ENCODE measurements around the genes SMIM29, PACSIN1 and BLTP3A.

- PRO-cap = no peak
Observed at GRCh38 chr6:33705609-33706770, 5.5 kb downstream of the UQCC2 start.

GRCh38 chr6:33743860-33744923 lies 2.5 kb downstream of the IP6K3 start:
- PRO-cap = no peak

DNA sequence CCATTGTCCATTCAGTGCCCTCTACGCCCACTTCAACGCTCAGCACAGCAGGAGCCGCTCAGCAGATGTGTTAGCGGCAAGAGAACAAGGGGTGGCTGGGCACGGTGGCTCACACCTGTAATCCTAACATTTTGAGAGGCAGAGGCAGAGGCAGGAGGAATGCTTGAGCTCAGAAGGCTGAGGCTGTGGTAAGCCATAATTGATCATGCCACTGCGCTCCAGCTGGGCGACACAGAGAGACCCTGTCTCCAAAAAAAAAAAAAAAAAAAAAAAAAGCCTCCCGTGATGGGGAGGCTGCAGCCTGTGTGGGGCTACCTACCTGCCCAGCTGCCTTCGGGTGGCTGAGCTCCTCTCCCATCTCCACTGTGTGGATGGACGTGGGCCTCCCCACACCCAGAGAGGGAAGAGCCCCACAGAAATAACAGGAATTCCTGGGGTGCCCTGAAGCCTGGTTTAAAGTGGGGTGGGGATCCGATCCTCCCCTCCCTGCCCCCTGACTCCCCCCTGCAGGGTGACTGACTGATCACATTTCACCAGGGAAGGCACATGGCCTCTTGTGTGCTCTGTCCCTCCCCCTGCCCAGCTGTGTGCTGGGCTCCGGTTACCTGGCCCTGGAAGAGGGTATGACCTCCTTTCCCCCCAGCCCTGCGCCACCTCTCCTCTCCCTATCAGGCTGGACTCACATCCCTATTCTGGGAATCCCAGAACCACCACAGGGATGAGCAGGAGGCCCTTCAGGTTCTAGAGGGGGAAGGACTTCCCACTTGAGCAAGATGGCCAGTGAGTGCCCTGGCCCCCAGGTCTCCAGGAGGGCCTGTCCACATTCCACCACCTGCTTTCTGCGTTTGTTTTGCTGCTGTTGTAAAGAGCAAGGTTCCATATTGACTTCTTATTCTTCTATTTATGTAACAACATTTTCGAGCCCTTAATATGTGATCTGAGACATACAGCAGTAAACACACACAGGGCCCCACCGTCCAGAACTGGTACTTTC lies 2.0 kb upstream of the IP6K3 start:
- PRO-cap = no peak

DNA sequence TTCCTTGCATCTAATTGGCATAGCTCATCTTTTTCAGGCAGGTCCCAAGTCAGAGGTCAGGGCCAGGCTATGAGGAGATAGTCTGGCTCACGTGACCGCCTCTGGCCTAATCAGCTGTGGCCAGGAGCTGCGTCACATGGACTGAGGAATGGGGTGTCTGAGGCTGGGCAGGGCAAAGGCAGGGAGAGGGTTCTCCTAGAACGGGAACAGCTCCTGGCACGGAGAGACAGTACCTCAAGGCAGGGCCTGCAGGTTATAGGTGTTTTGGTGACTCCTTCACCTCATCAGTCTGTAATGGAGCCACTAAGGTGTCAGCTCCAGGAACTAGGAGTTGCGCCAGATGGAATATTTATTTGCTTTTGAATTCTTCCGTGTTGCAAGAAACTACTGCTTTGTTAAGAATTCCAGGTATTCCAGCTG lies 36.7 kb upstream of the MLN start:
- PRO-cap = no peak

DNA sequence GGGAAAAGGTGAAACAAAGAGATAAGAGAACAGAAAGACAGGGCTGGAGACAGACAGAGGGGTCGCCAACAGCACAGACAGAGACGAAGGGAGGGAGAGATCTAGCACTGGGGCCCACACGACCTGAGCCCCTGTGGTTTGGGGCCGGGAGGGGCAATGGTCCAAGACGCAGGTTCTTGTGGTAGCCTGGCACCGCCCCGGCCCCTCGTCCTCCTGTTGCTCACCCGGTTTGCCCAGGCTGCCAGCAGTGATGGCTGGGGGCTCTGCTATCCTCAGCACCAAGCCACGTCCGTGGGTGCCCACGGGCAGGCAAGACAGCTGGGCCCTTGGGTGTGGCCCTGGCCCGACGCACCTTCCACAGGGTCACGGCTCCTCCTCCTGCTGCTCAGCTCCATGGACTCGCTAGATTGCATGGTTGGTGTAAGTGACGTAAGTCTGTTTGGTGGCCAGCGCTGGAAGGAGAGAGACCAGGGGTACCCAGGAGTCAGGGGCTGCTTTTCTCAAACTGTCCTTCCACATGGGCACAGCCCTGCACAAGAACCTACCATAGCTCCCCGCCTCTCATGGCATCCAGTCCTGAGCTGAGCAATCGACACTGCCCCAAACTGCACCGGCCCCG lies 123.4 kb downstream of the GRM4 start:
- PRO-cap = no peak

DNA sequence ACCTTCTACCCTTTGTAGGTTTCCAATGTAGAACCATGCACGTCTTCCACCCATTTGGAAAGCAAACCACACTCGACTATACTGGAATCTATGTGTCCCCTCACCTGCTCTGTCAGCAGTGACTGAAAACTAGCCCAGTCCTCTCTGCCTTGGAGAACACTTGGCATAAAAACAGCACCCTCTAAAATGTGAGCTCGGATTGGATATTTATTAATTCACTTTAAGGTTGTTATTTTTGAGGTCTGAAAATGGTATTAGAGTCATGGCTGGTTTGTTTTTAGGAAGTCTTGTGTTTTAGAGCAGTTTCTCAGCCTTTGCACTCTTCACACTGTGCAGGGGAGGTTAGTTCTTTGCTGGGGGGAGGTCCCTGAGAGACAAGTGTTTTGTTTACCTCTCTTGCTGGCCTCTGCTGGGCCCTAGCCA lies 51.6 kb downstream of the GRM4 start:
- PRO-cap = no peak

DNA sequence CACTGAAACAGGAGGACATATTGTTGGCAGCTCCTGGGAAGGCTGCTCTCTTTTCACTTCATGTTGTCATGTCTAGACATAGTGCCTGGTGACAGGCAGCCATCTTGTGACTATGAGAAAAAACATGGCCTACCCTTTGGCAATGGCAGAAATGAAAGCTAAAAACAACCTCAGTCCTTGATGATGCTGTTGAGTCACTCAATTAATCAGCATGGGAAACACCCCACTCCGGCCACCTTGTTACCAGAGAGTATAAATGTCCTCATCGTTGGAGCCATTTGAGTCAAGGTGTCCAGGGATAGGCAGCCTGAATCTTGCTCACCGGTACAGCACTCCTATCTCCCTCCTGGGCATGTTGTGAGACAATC lies 31.2 kb upstream of the HMGA1 start:
- PRO-cap = no peak

- PRO-cap = bidirectional peak, plus-strand start at chr6:34249293, minus-strand start at chr6:34248989
Observed at GRCh38 chr6:34248689-34249863, at the start of gene SMIM29. Gene SMIM29 (minus strand): TSS chr6:34249006.

DNA sequence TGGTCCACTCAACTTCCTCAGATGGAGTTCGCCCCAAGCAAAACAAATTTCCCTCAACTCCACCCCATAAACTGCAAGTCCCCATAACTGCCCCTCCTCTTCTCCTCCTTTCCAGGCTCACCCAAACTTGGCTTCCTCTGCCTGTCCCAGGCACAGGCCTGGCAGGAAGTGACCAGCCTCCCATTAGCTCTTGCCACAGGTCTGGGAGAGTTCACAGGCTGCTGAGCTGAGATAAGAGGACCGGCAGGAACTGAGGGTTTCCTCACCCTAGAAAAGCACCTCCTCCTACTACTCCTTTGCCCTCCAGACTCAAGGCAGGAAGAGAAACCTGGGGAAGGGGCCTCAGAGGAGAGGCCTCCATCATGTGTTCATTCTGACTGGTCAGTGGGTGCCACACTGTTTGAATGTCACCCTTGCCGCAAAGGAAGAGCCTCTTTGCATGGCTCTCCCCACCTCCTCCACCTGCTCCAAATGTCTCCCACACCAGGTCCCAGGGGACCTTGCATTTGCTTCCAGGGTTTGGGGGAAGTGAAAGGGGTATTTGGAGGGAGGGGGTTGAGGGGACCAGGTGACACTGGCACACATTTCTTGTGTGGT lies 24.6 kb upstream of the SMIM29 start:
- PRO-cap = no peak

GRCh38 chr6:34465832-34466633 lies at the start of gene PACSIN1:
Gene PACSIN1 (plus strand): TSS chr6:34466076.
- PRO-cap = no peak

DNA sequence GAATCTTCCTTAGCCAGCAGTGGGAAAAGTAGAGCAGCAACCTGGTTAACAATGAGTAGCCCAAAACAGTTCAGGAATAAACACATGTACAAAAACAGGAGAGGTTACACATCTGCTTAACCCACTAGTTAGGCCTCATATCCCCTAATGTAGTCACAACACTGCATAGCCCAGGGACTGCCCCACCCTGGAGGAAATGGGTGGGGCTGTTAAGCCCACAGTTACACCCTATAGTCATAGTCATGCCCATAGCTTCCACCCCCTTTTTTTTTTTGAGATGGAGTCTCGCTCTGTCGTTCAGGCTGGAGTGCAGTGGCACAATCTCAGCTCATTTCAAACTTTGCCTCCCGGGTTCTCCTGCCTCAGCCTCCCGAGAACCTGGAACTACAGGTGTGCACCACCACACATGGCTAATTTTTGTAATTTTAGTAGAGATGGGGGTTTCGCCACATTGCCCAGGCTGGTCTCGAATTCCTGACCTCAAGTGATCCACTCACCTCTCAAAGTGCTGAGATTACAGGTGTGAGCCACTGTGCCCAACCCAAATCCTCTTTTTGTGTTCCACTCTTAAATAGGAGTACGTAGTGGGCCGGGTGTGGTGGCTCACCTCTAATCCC lies 24.6 kb downstream of the ILRUN start:
- PRO-cap = unidirectional peak, minus-strand start at position 149 of the sequence

DNA sequence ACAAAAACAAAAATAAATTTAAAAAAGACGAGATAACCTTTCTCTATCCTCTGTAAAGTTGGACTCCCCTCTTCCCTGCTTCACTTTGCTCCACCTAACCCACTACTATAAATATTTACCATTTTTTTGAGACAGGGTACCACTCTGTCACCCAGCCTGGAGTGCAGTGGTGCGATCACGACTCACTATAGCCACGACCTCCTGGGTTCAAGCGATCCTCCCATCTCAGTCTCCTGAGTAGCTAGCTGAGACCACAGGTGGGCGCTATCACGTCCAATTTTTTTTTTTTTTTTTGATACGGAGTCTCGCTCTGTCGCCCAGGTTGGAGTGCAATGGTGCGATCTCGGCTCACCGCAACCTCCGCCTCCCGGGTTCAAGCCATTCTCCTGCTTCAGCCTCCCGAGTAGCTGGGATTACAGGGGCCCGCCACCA lies 880 bp upstream of the SNRPC start:
- PRO-cap = no peak

DNA sequence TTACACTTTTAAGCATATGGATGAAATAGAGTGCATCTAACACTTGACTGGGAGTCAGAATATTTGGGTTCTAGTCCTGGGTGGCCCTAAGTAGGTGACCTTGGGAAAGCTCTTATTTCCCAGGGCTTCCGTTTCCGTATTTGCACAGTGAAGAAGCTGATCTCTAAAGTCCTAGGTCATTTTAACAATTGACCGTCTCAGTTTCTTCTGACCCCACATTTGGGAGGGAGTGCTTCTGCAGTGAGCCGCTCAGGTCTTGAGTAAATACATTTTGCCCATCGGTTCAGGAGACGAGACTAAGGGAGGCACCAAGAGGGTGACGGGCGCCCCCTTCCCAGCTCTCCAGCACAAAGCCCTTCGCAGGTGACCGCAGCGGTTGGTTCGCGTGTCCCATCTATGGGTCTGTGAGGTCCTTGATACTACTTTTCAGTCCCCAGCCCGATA lies 609 bp upstream of the BLTP3A start:
- PRO-cap = no peak

DNA sequence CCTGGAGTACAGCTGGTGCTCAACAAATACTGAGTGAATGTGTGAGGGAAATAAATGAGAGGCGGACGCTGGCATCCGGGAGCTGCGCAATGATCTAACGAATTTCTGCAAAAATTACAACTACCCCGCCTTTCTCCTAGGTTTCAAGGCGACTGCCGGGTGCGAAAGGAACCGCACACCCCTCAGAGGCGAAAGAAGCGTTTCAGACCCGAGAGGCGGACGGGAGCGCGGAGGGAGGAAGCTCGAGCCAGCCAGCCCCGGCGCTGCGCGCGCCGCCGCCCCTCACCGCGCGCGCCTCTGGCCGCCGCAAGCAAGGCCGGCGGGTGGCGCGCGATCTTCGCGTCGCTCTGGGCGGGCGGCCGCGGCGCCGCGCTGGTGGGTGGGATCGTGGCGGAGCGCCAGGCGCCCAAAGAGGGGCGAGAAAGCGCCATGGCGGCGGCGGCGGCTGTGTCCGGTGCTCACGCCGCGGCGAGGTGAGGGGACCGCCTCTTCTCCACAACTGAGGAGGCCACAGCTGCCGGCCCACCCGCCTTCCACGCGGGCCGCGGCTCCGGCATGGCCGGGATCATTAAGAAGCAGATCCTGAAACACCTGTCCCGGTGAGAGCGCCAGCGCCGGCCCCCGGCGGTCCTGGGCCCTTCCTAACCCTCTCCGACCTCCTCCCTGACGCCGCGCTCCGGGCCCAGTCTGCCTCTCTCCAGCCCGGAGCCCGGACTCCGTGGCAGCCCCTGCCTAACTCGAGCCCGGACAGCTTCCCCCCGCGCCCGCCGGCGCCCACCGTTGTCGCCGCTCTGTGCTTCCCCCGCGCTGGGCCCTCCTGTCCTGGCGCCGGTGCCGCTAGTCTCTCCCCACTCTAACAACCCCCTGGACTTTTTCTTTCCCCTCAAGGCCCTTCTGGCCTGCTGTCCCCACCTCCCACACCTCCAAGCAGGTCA lies at the start of gene BLTP3A:
BLTP3A (plus strand) TSS at position 388 of the 935 bp plus-strand sequence.
- PRO-cap = bidirectional peak, plus-strand start at position 409 of the sequence, minus-strand start at position 299 of the sequence

DNA sequence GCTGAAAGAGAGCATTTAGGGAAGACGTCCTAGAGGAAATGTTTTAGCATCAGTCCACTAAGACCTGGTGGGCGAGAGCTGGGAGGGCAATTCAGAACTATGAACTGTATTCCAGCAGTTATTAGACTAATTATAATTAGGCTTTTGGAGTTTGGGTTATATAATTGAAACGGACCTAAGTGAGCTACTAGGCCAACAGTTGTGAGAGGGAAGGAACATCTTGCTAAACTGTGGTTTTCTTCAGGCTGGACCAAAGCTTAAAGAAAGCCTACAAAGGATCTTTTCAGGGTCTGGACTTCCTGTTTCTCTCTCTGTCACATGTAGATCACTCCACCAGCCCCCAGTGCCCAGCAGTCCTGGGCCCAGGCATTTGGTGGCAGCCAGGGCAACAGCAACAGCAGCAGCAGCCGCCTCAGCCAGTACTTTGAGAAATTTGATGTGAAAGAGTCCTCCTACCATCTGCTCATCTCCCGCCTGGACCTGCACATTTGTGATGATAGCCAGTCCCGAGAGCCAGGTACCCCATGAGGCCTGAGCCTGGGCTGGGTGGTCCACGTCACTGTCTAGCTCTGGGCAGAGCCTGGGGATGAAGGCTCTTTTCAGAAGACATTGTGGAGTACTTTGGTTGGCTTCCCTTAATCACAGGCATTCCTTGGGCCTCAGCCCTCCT lies 44.1 kb downstream of the BLTP3A start:
- PRO-cap = no peak

DNA sequence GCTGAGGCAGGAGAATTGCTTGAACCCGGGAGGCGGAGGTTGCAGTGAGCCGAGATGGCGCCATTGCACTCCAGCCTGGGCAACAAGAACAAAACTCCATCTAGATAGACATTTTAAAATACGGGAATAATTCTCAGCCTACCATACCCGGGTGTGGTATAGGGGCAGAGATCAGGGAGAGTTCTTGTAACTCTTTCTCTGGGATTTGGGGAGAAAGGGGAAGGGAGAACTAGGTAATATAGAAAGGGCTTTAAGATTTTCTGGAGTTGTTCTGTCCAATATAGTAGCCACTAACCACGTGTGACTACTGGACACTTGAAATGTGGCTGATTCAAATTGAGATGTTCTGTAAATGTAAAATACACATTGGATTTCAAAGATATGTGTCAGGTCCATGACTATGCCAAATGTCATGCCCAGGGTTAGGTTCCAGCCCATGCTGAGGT lies 47.3 kb downstream of the BLTP3A start:
- PRO-cap = no peak

- PRO-cap = no peak
Observed at GRCh38 chr6:34999416-34999973, 110.4 kb downstream of the ANKS1A start.

DNA sequence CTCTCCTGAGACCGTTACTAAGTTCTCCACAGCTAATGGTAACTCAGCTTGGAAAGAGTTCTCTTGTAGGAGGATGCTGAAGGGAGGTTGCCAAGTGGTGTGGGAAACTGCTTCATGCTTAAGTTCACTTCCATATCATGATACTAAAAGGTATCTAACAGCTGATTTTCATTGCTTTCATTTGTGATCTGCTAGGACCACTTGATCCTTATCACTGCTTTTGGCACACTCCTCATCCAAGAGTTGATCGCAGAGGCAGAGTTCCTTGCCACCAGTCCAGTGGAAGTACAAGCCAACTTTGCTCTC lies 13.6 kb downstream of the PPARD start:
- PRO-cap = no peak

DNA sequence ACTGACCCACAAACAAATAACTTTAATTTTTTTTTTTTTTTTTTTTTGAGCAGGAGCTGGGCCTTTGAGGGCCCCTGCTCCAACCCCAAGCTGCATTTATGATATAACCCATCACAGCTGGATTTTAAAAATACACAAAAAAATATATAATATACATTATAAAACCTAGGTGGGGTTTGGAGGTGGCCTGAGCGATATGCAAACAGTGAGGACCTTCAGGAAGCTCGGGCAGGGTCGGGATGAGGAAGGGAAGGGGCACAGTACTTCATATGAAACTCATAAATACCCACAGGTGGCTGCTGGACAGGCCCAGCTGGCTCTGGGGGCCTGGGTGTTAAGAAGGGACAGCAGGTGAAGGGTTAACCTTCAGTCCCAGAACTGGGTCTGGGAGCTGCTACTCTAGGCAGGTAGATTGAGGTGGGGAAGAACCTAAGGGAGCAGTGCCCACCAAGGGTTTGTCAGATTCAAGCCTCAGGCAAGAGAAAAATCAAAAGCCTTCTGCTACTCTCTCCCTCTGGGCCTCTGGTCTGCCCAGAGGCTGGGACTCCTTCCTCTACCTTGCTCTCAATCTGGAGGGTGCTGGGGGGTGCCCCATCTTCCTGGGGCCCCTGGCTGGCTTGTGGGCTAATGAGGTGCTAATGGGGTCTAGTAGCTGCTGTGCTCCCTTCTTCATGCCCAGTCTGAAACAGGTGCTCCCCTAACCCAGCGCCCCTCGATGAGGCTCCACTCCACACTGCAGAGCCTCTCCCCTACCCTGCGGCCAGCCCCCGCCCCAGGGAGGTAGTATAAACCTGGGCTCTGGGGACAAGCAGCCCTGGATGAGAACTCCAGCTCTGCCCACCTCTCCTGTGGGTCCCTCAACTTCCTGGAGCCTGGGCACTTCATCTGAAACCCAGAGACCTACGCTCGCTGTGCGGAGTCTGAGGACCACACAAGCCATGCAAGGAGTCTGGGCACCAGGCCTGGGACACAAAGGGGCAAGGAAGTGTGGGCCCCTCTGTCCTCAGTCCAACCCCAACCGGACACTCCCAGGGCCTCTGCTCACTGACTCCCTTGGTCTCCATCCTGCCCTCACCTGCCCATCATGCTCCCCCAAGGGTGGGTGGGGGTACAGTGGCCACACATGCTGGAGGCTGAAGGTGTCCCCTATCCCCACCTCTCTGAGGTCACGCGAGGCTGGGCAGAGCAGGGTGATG lies 5.8 kb downstream of the RPL10A start:
- PRO-cap = no peak

DNA sequence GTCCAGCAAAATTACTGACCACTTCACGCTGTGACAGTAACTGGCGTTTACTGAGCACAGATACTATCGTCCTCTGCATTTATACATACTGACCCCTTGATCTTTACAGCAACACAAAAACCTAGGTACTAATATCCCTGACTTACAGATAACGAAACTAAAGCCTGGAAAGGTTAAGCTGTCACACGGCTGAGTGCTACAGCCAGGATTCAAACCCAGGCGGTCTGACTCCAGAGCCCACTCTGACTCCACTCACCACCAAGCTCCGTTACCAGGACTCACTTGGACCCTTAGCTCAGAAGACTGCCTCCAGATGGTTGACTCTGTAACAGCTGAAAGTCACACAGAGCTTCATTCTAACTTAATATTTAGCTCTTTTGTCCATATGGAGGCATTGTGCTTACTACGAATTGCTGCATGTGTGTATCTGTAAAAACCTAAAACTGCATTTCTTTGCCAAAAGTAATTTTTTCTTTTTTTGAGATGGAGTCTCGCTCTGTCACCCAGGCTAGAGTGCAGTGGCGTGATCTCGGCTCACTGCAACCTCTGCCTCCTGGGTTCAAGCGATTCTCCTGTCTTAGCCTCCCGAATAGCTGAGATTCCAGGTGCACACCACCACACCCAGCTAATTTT lies 13.4 kb downstream of the RPL10A start:
- PRO-cap = no peak

Data from paraaortic lymph node (tissue), 1 donor.